Left ventricle myocardium (tissue), 1 donor: ENCODE data around the gene DIRAS1.

- PRO-cap = bidirectional peak, plus-strand start at chr19:2620966, minus-strand start at chr19:2620882
These were observed 81.6 kb downstream of the GNG7 start for GRCh38 chr19:2620692-2621473.

DNA sequence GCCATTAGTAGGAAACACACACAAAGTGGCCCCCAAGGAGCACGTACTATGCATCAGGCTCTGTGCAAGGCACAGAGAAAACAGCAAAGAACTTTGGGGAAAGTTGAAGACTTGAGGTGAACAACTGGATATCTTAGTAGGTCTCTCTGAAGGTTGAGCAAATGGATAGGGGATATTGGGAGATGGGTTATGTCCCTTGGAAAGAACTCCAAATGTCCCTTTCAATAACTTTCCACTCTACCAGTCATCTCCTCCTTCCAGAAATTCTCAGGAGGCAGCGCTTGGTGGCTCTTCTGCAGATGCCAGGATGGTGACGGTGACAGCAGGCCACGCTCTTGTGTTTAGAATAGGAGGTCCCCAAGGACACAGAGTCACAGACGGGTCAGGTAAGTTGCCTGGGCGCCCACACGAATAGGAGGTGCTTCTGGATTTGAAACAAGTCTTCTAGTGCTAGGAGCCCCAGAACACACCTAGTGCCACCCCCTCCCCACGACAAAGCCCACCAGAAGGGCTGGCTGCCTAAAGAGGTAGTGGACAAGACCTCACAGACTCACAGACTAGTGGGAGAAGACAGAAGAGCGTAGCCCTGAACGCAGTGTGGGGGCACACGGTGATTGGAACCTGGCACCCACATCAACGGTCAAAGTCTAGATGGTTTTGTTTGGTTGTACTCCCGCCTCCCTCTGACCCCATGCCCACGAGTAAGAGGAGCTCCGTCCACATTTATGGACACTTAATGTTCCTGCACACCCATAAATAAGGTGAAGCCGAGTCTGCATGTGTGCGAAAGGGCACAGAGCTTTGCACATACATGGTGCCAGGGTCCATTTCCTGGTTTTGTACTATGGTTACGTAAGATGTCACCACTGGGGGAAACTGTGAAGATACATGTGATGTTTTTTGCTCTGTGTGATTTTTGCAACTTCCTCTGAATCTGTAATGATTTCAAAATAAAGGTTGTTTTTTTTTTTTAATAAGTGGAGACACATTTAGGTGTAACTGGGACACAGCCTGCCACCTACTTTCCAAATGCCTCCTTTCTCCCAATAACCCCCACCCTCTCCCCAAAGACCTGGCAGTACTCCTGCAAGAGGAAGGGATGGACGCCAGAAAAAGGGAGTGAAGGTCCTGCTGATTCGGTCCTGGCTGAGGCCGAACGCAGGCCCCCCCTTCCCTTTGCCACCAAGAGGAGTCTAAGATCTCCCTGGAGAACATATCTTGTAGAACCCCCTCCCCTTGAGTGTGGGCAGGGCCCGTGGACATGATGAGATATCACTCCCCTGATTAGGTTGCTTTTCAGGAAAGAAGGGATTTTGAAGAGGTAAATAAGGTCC is 73.0 kb downstream of the GNG7 start:
- PRO-cap = no peak

GRCh38 chr19:2694984-2695594 is 7.4 kb downstream of the GNG7 start:
- PRO-cap = bidirectional peak, plus-strand start at chr19:2695508, minus-strand start at chr19:2695396

GRCh38 chr19:2719739-2720378 is 1.3 kb downstream of the DIRAS1 start:
- PRO-cap = bidirectional peak, plus-strand start at chr19:2720111, minus-strand start at chr19:2719859

GRCh38 chr19:2721310-2721862 is at the start of gene DIRAS1:
TSS of gene DIRAS1 (minus strand) at chr19:2721372.
- PRO-cap = bidirectional peak, plus-strand start at chr19:2721474, minus-strand start at chr19:2721363

DNA sequence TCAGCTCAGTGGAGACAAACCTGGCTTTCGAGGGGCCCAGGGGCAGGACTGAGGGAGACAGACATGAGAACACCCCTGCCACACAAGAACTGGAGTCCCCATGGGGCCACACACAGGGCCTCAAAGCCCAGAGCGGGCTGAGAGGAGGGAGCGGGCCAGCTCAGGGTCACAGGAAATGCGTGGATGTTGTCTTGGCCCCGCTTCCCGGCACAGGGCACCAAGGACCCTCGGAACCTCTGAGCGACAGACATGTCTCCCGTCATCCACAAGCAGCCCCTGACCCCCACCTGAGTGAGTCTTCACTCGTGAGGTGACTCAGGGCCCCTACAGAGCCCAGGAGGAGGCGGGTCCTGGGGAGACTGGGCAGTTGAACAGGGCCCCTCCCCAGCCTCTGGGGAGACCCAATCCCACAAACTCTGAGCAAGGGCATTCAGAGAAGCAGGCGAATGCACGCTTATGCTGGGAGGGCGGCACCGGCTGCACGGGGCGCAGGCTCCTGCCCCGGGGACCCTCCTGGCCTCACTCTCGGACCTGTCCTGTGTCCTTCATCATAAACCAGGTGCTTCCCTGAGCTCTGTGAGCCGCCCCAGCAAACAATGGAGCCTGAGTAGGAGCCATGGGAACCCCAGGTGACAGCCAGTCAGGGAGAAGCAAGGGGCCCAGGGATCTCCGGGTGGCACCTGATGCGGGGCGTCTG is 20.2 kb downstream of the SGTA start:
- PRO-cap = no peak

GRCh38 chr19:2775902-2776397 is 7.1 kb downstream of the SGTA start:
- PRO-cap = unidirectional peak, minus-strand start at chr19:2776054

DNA sequence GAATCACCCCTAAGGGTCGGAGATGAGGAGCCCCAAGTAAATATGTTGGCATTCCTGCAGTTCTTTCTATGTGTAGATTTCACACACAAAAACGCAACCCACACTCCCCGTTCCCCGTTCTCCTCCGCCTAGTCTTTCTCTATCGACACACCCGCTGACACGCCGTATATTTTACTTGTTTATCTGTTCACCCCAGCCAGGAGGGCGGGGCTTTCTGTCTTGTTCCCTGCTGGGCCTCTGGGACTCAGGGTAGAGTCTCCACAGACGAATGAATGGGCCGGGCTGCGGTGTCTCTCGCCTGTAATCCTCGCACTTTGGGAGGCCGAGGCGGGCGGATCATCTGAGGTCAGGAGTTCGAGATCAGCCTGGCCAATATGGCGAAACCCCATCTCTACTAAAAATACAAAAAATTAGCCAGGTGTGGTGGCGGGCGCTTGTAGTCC is 14.6 kb downstream of the TLE5 start:
- PRO-cap = bidirectional peak, plus-strand start at position 263 of the sequence, minus-strand start at position 141 of the sequence

DNA sequence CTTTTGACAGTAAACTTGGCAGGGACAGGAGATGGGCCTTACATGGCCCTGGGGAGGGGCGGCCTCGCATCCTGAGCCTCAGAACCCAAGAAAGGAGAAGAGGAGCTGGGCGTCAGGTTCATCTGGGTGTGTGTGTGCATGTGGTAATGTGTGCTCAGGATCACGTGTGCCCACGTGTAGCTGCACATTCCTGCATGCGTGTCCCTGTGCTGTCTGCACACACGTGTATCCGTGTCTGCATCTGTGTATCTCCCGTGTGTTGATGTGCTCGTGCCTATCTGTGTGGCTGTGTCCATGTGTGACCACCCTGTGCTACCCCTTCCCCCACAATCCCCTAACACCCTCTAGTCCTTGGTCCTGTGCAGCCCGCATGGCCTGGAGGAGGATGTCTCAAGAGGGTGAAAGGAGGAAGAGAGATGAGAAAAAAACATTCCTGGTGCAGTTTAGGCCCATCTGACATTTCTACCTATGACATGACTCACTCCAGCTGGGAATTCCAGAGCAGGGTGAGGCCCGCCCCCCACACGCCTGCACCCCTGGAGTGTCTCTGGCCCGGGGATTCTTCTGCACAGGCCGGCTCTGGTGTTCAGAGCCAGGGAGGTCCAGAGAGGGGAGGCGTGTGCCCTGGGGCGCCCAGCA is 7.2 kb downstream of the TLE5 start:
- PRO-cap = no peak

GRCh38 chr19:3057221-3057871 is 4.9 kb downstream of the TLE5 start:
- PRO-cap = no peak

DNA sequence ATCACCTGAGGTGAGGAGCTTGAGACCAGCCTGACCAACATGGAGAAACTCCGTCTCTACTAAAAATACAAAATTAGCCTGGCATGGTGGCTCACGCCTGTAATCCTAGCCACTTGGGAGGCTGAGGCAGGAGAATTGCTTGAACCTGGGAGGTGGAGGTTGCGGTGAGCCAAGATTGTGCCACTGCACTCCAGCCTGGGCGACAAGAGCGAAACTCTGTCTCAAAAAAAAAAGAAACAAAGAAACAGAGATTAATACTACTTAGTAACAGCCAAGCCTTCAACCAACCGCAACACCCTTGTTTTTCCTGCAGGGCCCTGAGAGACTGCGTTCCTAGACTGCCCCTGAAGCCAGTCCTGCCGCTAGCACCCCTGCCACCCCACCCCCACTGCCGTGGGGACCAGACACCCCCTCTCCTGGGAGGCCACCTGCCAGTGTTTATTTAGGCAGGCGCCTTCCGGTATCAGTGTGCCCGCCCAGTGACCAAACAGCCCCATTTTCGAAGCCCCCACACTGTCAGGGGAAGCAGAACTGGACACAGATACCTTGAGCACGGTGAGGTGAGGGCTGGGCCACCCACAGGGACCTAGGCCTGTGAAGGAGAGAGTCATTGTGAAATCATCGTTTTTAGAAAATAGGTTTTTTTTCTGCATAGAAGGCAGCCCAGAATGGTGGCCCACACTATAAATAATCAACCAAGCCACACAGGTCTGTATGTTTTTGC is 3.3 kb upstream of the TLE5 start:
- PRO-cap = no peak

- PRO-cap = no peak
These were observed 5.7 kb upstream of the TLE5 start for GRCh38 chr19:3068002-3068454.

DNA sequence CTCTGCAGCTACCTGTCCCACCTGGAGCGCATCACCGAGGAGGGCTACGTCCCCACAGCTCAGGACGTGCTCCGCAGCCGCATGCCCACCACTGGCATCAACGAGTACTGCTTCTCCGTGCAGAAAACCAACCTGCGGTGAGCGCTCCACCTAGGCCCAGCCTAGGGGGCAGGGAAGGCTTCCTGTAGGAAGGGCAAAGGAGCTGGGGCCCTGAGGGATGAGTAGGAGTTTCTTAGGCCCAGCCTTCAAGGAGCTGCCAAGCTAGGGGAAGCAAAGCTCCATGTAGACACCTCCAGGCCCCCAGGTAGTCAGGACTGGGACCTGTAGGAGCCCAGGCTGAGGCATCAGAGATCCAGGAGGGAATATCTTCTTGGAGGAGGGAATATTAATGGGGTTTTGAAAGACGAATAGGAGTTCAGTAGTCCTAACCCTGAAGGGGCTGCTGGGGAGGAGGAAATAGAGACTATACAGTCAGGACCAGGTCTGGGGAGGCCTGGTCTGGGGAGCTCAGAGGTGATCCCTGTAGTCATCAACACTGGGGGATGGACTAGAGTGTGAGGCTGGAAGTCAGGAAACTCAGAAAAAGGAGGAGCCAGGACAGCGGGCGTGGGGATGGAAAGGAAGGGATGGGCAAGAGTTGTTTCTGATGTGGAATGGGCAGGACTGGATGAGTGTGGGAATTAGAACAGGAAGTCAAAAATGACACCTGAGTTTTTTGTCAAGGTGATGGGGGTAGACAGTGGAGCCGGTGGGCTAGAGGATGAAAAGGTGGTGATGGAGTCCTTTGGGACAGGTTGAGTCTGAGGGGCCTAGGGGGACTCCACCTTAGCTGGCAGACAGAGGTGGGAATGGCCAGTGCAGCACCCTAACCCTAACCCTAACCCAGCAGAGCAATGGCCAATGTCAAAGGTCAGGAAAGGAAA is 16.1 kb downstream of the GNA15 start:
- PRO-cap = no peak

- PRO-cap = no peak
These were observed 17.8 kb downstream of the GNA15 start for GRCh38 chr19:3153648-3154111.

GRCh38 chr19:3180706-3181218 is 2.2 kb downstream of the S1PR4 start:
- PRO-cap = no peak

- PRO-cap = no peak
These were observed 3.9 kb downstream of the NCLN start for GRCh38 chr19:3189490-3190121.

DNA sequence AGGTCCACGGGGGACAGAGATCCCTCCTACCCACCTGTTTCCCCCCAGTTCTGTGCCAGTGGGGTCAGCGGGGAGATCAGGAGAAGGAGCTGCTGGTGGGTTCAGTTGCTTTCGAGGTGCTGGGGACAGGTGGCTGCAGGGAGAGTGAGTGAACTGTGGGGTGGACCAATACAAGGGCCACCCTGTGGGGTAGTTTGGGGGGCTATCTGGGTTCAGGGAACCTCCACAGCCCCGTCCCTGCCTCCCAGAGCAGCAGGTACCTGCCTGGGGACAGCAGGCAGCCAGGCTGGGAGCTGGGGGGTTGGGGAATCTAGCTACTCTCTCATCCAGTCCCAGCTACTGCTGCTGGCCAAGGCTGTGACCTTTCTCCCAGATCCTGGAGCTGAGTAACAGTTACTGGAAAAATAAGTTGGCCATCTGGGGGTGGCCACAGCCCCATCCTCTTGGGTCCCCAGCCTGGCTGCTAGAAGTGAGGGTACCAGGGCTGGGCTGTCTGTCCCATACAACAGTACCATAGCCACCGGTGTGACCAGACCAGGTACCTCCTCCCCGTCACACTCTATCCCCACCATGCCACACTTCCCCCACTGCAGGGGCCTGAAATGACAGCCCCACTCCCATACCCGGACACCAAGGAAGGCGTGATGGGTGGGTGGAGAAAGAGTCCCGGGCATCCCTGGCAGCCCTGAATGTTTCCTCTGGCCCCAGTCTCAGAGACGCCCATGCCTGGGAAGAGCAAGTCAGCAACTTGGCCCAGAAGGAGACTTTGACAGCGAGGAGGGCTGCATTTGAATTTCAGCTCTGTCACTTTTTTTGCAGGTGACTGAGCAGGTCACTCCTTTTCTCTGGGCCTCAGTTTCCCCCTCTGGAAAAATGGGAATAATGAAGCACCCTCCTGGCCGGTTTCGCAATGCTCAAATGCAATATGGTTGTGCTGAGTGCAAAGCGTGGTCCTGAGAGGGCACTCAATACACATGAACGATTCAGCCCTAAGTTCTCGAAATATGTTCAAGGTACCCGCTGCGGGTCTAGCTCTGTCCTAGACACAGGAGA is 30.8 kb upstream of the NFIC start:
- PRO-cap = no peak

GRCh38 chr19:3370114-3371064 is 4.0 kb downstream of the NFIC start:
- PRO-cap = no peak

GRCh38 chr19:3438997-3439260 is 41.4 kb downstream of the SMIM24 start:
- PRO-cap = no peak

- PRO-cap = no peak
These were observed 20.2 kb downstream of the SMIM24 start for GRCh38 chr19:3460082-3460485.